Mesothelial cell of epicardium (in vitro differentiated cells): ENCODE measurements around a stretch of chr17.

DNA sequence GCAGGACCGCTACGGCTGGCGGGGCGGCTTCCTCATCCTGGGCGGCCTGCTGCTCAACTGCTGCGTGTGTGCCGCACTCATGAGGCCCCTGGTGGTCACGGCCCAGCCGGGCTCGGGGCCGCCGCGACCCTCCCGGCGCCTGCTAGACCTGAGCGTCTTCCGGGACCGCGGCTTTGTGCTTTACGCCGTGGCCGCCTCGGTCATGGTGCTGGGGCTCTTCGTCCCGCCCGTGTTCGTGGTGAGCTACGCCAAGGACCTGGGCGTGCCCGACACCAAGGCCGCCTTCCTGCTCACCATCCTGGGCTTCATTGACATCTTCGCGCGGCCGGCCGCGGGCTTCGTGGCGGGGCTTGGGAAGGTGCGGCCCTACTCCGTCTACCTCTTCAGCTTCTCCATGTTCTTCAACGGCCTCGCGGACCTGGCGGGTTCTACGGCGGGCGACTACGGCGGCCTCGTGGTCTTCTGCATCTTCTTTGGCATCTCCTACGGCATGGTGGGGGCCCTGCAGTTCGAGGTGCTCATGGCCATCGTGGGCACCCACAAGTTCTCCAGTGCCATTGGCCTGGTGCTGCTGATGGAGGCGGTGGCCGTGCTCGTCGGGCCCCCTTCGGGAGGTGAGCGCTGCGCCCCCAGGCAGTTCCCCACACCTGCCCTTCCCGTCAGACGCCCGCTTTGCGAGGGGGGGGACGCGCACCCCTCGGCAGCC, 8.6 kb downstream of the SLC16A3 start:
- PRO-cap = no peak

DNA sequence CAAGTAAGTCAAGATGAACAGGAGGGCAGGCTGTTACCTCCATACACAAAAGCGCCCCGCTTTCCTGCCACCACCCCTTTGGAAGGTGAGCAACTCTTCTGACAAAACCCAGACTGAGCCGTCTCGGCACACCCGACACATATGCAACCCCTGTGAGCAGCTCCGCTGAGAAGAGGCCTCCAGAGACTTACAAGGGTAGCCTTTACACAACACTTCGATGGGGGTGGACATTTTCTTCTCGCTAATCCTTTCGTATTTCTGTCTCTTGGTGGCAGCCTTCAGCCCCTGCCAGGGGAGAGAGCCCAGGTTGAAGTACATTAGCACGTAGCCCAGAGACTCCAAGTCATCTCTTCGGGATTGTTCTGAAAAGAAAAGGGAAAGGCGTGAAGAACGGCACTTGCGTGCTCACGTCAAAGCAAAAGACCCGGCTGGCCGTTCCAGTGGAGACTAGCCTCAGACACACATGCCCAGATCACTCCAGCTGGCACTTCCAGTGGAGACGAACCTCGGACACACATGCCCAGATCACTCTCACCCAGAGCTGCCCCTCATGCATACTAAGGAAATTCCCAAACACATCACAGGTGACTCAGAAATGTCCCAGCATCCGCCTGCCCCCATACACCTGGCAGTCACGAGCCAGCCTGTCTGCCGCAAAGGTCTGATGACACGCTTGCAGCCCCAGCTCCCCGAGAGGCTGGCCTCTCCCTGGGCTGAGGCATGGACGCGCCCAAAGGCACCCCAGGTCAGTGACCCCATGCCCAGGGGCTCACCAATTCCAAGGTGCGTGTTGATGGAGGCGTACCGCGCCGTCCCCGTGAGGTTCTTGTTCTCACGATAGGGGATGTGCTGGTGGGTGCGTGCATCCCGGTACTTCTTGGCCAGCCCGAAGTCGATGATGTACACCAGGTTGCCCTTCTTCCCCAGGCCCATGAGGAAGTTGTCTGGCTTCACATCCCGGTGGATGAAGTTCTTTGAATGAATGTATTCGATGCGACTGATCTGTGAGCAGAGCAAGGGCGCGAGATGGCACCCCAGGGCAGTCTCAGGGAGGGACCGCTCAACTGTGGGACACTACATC, 20.9 kb downstream of the CSNK1D start:
- PRO-cap = no peak

GRCh38 chr17:82269451-82270086, 3.9 kb downstream of the CSNK1D start:
- PRO-cap = no peak

DNA sequence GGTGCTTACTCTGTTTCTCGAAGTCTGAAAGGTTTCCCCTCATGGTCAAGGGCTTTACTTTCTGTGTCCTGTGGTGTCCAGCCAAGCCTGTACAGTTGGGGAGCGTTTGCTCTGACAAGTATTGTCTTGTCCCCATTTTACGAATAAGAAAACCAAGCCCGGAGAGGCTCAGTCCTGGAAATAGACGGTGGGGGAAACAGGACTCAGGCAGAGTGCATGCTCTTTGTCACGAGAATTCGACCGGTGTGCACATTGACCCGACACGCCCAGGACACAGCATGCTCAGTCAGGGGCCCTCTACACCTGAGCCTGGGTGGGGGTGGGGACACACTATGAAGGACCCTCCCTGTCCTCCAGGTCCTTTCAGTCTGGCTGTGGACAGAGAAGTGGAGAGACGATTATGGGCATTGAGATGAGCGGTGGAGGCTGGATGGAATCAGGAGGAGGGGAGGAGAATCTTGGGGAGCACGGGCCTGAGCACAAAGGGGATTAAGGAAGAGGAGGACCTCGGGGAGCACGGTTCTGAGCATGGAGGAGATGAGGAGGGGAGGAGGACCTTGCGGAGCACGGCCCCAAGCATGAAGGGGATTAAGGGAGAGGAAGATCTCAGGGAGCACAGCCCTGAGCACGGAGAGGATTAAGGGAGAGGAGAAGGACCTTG, 7.4 kb downstream of the CD7 start:
- PRO-cap = no peak

GRCh38 chr17:82317036-82317372, 404 bp downstream of the CD7 start:
- PRO-cap = no peak

GRCh38 chr17:82330414-82330783, 3.2 kb downstream of the SECTM1 start:
- PRO-cap = no peak

- PRO-cap = no peak
Observed at GRCh38 chr17:82332065-82332563, 1.5 kb downstream of the SECTM1 start.

GRCh38 chr17:82375948-82376431, 4.4 kb downstream of the UTS2R start:
- PRO-cap = no peak

DNA sequence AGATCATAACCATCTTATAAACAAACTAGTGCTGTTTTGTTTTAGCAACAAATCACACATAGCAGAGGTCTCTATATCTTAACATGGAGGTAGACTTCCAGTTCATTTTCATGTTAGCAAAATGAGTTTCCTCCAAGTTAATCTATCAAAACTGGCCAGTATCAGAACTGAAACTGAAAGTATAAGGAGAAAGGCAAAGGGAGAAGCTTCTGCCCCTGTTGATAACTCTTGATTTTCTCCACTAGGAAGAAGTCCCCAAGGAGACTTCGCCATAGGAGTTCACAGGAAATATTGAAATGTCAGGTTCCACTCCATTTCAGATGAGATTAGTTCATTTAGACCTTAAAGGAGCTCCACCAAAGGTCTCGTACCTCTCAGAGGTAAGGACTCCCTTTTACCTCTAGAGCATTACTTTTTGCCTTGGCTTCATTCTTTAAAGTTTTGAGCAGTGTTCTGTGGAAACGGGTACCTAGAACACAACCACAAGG, 1.2 kb upstream of the OGFOD3 start:
- PRO-cap = no peak

DNA sequence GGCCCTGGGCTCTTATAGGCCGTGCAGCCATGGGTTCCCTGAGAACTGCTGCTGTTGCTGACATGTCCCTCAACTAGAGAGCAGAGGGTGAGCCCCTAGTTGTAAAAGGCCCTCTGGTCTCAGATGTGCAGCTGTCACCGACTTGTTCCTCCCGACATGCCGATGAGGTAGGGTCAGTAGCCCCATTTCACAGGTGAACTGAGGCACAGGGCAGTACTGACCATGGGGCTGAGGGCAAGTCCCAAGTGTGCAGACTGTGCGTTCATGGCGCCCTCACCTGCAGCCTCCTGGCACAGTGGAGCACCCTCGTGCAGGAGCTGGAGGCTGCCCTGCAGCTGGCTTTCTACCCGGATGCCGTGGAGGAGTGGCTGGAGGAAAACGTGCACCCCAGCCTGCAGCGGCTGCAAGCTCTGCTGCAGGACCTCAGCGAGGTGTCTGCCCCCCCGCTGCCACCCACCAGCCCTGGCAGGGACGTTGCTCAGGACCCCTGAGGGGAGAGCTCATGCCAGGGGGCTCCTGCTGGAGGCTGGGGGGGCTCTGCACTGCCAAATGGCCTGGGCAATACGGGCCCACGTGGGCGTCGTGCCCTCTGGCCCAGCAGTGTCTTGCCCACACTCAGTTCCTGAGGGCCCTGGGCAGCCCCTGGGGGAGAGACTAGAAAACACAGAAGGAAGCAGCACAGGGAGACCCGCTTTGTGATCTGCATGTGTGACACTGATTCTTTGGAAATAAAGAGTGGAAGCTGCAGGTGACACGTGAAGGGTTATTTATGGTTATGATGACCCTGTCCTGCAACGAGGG, 8.5 kb downstream of the CYBC1 start:
- PRO-cap = no peak

- PRO-cap = bidirectional peak, plus-strand start at chr17:82458711, minus-strand start at chr17:82458519
Observed at GRCh38 chr17:82458368-82458589, 262 bp upstream of the NARF start.

DNA sequence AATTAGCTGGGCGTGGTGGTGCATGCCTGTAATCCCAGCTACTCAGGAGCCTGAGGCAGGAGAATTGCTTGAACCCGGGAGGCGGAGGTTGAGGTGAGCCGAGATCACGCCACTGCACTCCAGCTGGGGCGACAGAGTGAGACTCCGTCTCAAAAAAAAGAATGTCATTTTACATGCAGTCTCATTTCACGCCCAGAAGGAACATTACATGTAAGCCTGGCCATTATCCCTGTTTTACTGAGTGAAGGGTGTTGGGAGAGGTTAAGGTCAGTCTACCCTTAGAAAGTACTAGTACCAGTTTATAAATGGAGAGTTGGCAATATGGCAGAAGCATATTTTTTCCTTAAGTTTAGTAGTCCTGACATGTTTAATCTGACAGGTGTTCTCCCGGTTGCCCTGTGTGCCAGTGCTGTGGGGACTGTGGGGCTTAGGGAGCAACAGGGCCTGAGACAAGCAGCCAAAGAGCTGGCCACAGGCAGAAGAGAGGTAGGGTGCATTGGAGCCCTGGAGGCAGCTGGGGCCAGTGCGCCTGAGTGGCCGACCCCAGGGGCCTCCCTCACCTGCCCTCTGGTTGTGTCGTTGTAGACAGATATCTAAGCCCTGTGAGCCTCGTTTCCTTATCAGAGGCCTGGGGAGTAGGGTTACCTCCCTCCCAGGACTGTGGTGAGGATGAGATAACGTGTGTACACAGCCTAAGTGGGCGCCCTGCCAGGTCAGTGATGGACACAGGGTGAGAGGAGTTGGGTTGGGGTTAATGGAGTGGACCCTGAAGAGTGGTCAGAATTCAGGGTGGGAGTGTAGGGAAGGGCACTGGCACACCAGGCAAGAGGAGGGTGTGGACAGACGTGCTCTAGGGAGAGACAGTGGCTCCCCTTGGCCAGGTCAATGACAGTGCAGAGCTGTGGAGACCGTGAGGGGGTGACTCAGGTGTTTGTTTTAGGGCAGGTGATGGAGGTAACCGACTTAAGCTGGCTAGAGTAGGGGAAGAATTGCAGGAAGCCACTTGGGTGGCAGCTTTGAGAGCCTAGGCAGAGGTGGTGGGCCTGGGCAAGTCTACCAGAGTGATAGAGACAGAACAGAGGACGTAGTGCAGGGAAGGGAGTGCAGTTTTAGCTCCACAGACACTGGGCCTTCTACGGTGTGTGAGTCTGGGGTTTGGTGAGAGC, 3.3 kb downstream of the NARF start:
- PRO-cap = no peak

DNA sequence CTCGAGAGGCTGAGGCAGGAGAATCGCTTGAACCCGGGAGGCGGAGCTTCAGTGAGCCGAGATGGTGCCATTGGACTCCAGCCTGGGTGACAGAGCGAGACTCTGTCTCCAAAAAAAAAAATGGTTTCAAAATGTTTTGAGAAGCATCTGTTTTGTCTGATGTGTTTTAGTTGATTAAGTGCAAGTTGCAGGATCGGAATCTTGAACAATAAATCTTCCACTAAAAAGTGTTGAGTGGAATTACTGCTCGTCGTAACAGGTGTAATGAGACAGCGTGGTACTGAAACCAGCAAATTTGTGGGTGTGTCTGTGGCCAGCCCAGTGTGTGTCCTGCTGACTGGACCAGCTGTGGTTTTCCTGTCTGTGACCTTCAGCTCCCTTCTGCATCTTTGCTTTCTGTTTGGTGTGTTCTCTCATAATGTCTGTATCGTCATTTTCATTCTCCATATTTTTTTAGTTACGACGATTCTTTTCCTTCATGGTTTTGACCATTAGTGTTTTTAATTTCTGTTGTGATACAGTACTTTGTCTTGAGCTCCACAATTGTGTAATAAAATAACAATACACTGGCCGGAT, 20.5 kb upstream of the FOXK2 start:
- PRO-cap = no peak

DNA sequence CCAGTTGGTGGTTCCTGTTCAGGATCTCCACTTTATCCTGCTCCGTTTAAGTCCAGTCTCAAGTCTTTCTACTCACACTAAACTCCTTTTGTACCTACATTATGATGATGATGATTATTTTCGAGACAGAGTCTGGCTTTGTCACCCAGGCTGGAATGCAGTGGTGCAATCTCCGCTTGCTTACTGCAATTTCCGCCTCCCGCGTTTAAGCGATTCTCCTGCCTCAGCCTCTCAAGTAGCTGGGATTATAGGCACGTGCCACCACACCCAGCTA, 2.3 kb upstream of the FOXK2 start:
- PRO-cap = no peak

DNA sequence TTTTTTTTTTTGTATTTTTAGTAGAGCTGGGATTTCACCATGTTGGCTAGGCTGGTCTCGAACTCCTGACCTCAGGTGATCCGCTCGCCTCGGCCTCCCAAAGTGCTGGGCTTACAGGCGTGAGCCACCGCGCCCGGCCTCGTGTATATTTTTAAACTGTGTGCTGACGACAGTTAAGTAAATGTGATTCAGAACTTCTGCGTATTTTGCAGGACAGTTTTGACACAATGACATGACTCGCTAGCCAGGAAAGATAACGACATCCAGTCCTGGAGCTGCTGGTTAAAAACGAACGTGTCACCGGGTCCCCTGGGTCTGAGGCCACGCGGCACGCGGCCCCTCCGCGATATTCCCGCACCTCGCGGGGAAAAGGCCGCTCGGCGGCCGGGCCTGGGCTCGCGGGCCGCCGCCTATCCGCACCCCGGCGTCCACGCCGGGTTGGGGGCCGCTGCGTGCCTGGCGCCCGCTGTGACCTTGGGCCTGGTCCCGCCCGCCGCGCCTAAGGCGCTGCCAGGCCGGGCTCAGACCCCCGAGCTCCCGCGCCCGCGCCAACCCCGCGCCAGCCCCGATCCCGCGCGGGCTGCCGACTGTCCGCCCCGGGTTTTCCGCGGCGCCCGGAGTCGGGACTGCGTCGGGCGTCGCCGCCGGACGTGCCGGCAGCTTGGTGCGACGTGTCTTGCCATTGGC, 455 bp upstream of the FOXK2 start:
- PRO-cap = no peak

GRCh38 chr17:82528674-82529311, 9.3 kb downstream of the FOXK2 start:
- PRO-cap = no peak

- PRO-cap = no peak
Observed at GRCh38 chr17:82563130-82563861, 43.8 kb downstream of the FOXK2 start.

GRCh38 chr17:82582357-82583386, 63.1 kb downstream of the FOXK2 start:
- PRO-cap = no peak

DNA sequence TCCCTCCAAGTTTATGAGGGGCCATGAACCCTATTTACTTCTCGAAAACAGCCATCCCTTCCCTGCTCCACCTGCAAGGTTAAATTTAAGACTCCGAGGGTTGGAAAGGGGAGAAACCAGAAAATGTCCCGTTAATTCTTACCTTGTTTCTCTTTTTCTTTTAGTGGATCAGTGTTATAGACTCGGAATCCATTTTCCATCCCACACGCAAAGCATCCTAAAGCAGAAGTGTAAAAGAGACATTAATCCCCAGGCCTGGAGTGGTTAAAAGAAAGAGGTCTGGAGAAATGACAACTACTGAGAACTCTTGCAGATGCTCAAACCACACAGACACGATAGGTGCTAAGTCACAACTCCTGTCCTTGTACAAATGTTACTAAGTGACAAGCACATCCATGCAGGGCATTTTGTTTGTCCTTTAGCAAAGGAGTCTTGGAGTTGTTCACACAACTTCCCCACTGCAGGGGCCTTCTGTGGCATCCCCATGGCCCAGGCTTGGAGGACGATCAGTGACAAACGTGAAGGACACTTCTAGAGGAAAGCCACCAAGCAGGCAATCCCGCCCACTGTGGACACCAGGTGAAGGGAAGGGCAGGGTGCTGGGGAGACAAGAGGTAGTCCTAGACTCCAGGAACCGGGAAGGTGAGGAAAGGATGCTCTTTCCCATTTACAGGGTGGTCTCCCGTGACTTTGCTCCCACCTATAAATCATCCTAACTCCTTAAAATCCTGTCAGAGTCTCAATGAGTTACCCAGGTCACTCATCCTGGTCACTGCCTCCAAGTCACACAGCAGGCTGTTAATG, 4.2 kb downstream of the WDR45B start:
- PRO-cap = no peak

DNA sequence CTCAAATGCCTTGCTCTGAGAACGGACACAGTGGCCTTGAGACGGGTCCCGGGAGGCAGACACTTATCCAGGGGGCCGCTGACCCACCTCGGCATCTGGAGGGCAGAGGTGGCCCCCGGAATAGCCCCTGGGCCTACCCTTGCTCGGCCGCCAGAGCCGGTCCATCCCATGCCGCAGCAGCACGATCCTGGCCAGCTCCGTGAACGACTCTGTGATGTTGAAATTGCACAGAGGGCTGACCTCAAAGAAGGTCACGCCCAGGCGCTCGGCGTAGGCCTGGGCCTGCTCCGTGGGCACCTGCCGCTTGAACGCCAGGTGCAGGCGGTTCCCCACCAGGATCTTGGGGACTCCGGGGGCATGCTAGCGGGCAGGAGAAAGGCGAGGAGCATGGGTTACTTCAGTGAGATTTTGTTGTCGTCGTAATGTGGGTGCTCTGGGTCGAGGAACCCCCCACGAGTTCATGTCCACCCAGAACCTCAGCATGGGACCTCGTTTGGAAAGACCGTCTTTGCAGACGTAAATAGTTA, 10.2 kb upstream of the WDR45B start:
- PRO-cap = no peak